SJCRH30 (cell line): ENCODE data around the gene BRD3.

DNA sequence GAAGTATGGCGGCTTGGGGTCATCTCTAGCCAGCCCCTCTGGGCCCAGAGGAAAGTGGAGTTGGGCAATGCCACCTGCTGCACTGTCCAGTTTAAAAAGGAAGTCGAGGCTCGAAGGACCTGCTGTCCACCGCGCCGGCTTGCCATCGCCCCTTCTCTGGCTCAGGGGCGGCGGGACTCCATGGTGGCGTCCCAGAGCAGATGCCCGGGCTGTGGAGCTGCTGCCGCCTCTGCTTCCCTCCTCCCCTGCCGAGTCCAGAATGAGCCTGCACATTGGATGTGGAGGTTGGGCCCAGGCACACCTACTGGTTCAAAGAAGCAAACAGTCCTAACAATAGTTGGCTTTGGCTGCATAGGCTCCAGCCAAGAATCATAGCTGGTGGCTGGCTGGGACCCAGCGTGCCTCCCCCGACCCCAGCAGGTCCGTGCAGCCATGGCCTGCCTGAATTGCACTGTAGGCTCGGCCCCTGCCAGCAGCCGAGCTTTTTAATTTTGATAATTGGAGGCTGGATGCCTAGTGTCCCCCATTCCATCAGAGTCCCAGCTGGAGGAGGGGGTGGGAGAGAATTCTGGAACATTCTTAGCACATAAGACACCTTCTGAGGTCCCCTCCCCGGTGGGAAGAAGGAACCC lies 25.8 kb downstream of the ADAMTSL2 start:
- RAMPAGE, long total RNA: no peak

DNA sequence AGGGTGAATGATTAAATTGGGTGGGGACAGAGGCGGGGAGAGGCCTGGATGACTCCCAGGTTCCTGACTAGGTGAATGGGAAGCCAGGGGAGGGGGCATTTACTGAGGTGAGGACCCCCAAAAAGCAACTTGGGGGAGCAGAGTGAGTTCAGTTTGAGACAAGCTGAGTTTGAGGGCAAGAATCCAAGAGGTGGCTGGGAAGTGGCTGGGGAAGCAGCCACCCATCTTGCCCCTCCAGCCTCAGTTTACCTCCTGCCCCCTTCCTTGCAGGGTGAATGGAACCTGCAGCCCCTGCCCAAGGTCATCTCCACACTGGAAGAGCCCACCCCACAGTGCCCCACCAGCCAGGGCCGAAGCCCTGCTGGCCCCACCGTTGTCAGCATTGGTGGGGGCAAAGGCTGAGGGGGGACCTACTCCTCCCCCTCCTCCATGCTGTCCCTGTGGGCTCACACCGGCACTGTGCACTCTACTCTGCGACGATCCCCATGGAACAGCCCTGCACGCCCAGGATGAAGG lies 21.9 kb downstream of the DBH start:
- RAMPAGE, long total RNA: no peak

DNA sequence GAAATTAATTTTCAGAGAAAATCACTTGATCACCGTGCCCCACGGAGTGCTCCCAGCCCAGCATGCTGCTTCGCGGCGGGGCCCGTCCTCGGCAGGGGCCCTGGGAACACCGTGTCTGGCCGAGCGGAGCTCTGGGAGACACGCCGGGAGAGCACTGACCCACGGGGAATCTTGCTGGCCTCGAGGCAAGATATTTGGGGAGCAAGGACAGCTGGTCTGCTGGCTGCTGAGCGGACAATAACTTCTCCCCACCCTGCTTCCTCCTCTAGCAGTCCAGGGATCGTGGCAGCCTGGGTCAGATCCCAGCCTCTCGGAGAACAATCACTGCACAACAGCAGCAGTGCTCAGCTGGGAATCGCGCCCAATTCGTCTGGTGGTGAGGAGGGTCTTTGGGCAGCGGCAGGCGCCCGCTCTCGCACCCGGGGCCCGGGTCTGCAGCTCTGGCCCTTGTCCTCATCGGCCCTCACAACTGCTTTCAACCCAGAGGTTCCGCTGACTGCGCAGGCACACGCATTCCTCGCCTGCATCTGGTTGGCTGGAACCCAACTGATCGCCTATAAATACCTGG lies 43.4 kb downstream of the DBH start:
- RAMPAGE, long total RNA: no peak

GRCh38 chr9:133702293-133703449 lies 35.5 kb downstream of the SARDH start:
- RAMPAGE, long total RNA: no peak

- RAMPAGE, long total RNA: no peak
These were observed 648 bp downstream of the SARDH start for GRCh38 chr9:133737430-133737978.

- RAMPAGE, long total RNA: no peak
These were observed 30.9 kb upstream of the SARDH start for GRCh38 chr9:133768747-133769741.

- RAMPAGE, long total RNA: no peak
These were observed 648 bp downstream of the VAV2 start for GRCh38 chr9:133991576-133991776.

DNA sequence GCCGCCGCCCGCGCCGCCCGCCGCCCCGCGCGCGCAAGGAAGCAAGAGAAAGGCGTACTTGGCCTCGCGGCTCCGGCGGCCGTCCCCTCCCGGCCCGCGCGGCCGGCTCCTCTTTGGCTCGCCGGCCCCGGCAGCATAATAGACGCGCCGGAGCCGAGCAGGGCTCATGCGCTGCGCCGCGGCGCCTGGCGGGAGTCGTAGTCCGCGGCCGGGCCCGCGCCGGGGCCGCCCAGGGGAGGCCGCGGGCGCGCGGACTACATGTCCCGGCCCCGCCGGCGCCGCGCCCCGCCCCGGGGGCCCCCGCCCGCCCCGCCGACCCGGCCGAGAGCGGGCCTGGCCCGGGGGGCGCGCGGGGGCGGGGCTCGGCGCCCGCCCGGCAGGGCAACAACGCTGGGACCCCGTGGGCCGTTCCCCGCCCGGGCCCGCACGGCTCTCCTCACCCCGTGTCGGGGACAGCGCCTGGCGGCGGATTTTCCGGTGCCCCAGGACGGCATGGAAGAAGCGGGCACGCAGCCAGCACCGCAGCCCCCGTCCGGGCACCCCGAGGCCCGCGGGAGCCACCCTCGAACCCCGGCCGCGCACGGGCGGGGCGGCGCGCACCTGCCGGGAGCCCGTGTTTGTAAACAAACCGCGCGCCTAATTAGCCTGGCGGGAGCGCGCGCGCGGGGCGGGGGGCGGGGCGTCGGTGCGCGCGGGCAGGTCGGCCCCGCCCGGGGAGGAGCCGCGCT lies at the start of gene BRD3:
Gene BRD3 (minus strand): TSS at position 140 of the 728 bp plus-strand sequence.
- RAMPAGE, long total RNA: no peak

DNA sequence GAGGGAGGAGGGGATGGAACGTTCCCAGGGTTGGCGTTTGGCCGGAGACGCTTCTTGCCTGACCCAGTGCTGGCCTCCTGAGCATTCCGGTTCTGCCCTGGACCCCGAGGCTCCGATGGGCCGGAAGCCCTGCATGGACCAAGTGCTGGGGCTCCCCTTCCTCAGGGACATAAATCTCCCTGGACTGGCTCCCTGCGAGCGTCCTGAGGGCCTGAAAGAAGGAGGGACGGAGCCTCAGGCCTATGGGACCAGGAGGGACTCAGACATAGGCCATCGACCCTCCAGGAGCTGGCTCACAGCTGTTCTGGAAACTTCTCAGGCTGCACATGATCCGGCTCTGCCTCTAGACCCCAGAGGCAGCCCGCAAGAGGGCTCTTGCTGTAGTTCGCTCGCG lies 36.6 kb downstream of the WDR5 start:
- RAMPAGE, long total RNA: no peak

DNA sequence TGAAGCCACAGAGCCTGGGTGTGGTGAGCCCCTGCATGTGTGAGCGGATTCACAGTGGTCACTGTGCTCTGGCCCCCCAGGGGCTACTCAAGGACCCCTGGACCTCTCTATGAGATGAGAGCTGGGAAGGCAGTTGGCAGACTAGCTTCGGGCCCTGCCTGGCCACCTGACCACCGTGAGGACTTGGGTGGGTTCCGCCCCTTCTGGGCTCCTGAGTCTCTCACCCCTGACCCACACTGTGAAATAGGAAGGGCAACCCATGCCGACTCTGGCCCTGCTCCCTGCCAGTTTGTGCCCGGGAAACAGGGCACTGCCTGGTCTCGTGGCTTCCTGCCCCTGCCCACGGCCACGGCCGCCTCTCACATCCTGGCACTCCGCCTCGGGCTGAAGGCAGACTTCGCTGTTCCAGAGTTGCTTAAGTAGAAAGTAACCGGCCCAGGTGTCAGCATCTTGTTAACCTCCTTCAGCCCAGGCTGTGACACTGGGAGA lies 93.3 kb upstream of the RXRA start:
- RAMPAGE, long total RNA: no peak

GRCh38 chr9:134245212-134245552 lies 81.1 kb upstream of the RXRA start:
- RAMPAGE, long total RNA: no peak

DNA sequence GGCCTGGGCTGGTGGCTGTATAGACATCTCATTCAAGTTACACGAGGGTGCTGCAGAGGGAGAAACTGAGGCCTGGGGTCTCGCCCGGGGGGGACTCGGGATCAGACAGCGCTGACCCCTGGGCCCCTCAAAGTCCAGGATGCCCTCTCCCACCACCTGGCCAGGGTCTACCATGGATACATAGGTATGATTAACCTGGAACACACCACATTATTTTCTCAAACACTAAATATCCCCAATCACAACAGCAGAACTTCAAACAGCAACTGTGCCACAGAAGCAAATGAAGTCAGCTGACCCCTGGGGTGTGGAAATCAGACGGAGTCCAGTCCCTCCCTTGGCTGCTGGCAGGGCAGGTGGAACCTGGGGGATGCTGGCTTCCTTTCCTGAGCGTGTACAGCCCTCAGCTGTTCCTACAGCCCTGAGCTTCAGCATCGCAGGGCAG lies 7.5 kb upstream of the RXRA start:
- RAMPAGE, long total RNA: no peak

- RAMPAGE, long total RNA: no peak
These were observed 3.1 kb upstream of the RXRA start for GRCh38 chr9:134323247-134323461.

DNA sequence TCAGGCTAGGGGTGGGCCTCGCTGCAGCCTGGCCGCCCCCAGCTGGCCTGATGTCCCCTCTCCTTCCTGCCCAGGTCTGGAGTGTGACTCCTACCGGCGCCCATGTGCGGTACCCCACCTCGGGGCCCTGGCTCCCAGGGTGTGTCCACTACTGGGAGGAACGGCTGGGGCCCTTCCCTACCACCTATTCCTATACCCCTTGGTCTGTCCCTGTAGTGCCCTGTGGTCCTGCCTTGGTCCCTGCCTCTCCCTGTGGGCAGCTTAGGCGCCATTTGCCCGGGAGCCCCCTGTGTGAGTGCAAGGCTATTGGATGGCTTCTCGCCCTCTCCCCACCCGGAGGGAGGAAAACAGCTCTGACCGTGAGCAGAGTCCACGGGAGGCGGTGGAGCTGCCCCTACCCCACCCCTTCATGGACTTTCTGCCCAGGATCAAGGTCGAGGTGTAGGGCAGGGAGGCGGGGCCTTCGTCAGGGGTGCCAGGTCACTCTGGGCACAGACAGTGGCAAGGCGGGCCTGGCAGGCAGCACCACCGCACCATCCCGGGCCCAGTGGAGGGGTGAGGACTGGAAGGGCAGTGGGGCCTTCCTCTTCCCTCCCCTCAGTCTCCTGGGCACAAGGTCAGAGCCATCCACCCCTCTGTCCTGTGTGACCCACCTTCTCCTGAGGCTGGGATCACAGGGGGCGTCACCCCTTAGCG lies 9.5 kb downstream of the RXRA start:
- RAMPAGE, long total RNA: no peak

DNA sequence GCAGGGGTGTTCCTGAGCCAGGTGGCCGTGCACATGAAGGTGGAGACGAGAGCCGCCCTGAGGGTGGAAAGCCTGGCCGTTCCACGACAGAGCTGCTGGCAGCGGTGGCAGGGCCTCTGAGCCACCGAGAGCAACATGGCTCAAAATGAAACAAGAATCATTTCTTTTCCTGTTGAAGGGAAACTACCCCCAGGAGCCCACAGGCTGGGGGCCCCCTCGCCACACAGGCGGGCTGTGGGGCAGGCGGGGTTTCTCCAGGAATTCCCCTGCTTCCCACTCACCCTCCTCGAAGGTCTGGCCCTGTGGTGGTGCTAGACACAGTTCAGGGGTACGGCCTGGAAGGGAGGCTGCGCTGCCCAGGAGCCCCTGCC lies 65.0 kb downstream of the RXRA start:
- RAMPAGE, long total RNA: no peak

DNA sequence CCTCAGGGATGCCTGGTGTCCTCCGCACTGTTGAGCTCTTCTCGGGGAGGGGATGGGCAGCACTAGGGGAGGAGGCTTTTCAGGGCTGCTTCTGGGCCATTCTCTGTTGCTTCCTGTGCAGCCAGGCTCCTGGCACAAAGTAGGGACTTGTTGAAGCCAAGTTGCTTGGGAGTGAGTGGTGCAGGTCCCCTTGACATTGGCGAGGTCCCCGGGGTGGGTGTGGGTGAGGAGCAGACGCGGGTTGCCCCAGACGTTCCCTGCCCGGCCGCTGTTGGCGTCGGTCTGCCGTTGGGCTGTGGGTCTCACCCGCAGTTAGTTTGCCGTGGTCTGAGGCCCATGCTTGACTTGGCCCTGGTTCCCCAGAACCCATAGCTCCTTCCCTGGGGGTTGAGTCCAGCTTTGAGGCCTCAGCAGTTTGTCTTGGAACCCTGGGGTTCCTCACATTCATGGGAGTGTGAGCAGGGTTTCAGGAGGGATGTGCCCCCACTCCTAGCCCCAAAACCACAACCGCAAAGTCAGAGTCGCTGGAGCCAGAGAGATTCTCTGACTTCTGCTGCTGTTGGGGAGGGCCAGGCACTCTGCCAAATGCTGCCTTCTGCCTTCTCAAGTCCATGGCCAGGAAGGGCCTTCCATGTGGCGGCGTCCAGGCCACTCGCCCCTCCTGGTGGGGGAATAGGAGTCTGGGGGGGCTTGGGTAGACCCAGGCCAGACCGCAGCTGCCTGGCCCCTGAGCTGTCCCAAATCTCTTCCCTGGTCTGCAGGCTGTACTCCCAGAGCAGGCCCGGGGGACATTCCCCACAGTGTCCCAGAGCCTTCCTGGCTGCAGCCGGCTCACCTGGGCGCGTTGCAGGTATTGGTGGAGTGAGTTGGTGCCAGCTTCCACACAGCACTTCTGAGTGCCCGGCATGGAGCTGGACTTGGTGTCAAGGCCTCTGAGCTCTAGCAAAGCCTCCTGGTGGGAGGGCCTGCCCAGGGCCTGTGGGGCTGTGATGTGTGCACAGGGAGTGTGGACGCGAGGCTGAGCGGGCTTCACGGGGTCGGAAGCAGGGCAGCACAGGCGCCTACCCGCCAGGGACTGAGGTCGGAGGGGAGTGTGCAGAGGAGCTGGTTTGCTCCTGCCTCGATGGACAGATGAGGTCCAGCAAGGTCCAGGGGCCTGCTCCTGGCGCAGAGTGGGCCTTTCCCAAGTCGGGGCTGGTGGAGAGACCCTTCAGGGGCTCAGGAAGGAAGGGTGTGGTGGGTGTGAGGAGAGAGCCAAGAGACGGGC lies 77.8 kb downstream of the RXRA start:
- RAMPAGE, long total RNA: no peak

DNA sequence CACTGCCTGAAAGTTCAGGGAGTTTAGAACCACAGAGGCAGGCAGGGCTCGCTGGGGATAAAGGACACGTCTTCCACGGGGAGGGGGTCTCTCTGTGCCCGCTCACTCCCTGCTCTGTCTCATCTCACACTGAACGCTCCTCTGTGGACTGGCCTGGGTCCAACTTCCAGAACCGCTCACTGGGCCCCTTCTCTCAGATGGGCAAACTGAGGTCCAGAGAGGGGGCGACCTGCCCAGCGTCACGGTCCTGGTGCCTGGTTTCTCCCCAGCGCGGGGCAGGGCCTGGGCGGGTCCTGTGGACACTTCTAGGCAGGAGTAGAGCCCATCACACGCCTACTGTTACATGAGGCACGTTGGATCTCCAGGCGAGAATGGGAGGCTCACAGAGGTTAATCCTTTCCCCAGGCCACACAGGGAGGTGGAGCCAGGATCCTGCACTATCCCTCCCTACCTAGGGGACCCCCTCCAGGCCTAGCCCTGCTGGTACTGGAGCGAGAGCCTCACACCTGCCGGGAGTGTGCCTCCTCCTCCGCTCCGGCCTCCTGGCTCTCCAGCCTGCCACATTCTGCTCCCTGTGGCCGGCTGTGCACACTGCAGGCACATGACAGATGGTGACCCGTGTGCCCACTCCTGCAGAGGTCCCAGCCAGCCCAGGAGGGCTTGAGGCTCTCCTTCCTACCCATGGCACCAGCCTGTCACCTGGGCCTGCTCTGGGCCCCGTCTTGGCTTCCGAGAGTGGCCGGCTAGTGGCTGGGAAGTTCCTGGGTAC lies 93.3 kb downstream of the RXRA start:
- RAMPAGE, long total RNA: no peak

DNA sequence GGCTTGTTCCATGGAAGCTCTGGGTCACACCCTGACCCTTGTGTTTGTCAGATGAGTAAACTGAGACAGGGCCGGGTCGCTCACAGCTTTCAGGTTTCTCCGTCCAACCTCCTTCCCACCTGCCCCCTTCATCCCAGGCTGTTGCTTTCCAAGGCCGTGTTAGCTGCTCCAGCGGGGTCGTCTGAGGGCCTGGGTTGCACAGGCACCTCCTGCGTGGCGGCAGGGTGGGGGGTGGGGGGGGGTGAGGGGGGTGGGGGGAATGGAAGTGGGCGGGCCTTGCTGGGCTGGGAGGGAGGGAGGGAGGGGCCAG lies 99.0 kb downstream of the RXRA start:
- RAMPAGE, long total RNA: no peak

GRCh38 chr9:134436328-134437467 lies 110.4 kb downstream of the RXRA start:
- RAMPAGE, long total RNA: no peak

GRCh38 chr9:134437606-134438251 lies 111.5 kb downstream of the RXRA start:
- RAMPAGE, long total RNA: no peak